Jurkat, Clone E6-1 (cell line): ENCODE results near the genes F3 and RTCA.

DNA sequence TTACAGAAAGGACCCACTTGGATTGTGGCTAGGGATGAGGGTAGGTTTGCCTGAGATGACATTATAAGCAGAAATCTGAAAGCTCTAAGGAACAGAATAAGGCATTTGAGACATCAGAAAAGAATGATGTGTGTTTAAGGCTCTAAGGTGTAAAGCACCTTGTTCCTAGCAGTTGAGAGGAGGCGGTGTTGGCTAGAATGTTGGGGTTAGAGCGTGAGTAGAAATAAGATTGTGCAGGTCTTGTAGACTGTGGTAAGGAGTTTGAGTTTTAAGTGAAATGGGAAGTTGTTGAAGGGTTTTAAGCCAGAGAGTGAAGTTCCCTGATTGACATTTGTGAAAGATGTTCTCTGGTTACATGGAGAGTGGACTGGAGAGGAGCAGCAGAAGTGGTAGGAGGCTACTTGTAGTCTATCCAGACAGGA lies 37.1 kb downstream of the F3 start:
- RRBS = no CpG with 5 or more reads among the region's 2 CpGs

- RRBS = 32% methylated on average over 44 of the region's 98 CpGs
These were observed at the start of gene F3 for GRCh38 chr1:94541169-94542163. TSS of gene F3 (minus strand) at chr1:94541759.

- RRBS = no CpG with 5 or more reads among the region's 3 CpGs
These were observed 48.5 kb upstream of the F3 start for GRCh38 chr1:94590149-94590431.

DNA sequence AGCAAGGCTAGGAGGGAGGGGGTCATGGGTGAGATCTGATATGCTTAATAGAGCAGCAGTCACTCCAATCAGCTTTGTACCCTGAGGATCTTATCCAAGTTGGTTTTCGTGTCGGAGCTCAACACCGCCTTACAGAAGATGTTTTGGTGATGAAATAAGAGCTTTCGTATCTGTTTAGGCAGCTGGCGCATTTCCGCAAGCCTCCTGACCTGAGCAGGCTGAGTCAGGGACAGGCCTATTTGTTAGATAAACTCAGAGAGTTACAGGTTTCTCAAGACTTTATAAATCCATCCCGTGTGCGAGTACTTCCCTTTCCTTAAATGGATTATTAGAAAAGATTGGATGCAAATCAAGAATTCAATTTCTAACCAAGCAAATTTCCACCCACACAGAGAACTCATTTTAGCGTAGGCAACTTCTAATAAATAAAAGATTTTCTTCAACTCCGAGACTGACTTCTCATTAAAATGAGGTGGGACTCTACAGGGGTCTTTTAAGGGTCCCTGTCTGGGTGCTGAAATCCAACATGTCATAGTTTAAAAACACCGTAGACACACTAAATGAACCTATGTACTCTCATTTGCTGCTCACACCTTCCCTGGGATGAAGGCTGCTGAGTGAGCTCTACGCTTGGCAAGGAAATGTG lies 106.8 kb upstream of the F3 start:
- RRBS = no CpG with 5 or more reads among the region's 12 CpGs

DNA sequence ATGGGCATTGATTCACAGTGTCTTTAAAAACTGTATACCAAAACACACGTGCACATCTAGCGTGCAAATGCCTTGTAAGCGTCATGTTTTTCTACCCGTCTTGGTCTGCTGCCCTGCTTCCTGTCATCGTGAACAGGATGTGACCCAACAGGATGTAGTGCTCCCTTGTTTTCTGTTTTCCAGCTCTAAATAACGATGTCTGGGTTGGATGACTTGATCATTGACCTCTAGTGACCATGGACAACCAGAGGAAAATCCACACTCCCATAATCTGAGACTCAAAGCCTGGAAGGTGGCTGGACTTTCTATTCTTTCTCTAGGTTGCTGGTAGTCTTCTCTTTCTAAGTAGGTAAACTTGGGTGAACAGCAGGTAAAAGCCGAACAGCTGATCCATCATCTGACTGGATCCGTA lies 24.6 kb upstream of the SLC44A3 start:
- RRBS = no CpG with 5 or more reads among the region's 8 CpGs

GRCh38 chr1:94806319-94806854 lies 13.8 kb upstream of the SLC44A3 start:
- RRBS = no CpG with 5 or more reads among the region's 9 CpGs

GRCh38 chr1:94855334-94855790 lies 35.2 kb downstream of the SLC44A3 start:
- RRBS = no CpG with 5 or more reads among the region's 2 CpGs

DNA sequence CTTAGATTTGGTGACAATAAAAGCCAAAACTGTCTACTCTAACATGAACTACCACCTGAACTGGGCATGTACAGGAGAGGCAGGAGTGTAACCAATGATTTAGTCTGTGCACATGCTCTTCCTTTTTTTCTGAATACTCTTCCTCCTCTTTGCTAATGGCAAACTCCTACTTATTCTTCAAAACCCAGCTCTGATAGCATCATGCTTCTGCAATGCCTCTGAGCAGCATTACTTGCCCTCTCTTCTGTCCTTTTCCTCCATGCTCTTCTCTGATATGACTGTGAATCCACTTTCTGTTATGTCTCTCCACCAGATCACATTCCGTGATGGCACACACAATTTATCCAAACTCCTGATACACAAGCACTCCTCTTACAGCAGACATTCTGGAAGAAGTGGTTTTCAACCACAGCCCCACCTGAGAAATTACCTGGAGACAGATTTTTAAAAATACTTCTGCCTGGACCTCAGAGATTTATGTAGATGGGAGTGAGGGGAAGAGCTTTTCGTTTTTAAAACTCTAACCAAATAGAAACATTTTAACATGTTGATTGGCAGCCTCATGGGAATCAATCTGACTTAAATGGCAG lies 31.3 kb downstream of the CNN3 start:
- RRBS = no CpG with 5 or more reads among the region's 2 CpGs

GRCh38 chr1:94910638-94911234 lies 16.2 kb downstream of the CNN3 start:
- RRBS = no CpG with 5 or more reads among the region's 5 CpGs

- RRBS = no CpG with 5 or more reads among the region's 3 CpGs
These were observed 47.8 kb upstream of the CNN3 start for GRCh38 chr1:94974583-94975264.

DNA sequence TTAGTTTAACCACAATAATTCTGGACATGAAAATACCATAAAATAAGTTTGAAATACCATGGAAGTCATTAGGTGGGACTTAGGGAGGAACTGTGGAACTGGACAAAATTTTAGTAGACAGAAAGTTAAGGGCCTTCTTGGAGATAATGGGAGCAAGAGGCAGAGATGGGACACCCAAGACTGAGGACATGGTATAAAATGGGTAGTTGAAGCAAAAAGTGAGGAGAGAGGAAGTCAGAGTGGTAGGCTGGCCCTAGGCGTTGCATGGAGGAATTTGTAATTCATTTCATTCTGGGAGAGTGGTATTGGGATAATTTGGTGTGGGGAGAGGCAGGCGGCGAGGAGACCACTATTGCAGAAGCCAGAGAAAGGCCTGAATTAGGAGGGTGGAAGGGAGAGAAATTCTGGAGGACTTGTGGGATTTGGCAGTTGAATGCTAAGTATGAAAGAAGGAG lies 6.4 kb downstream of the RWDD3 start:
- RRBS = no CpG with 5 or more reads among the region's 3 CpGs

GRCh38 chr1:95370062-95370861 lies 136.3 kb downstream of the RWDD3 start:
- RRBS = no CpG with 5 or more reads among the region's 7 CpGs

GRCh38 chr1:97277704-97278457 lies 556.3 kb downstream of the PTBP2 start:
- RRBS = no CpG with 5 or more reads among the region's 1 CpG

GRCh38 chr1:98048232-98048728 lies 127.4 kb upstream of the DPYD start:
- RRBS = no CpG with 5 or more reads among the region's 19 CpGs

GRCh38 chr1:98871149-98872017 lies 133.3 kb downstream of the PLPPR5 start:
- RRBS = no CpG with 5 or more reads among the region's 6 CpGs

DNA sequence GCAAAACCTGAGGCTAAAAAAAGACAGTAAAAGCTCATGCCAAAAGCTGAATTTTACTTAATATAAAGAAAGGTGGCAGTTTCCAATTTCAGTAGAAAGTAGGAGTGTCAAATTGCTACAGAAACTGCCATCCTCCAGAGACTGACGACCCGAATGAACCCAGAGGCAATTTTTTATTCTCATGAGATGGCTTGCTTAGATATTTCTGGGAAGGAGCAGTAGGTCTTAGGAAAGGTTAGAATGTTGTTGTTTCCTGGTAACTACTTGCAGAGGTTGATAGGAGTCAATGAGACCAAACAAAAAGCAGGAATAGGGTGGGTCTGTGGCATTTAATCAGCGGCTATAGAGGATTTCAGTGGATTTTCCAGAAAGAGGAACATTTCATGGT lies 111.4 kb upstream of the PALMD start:
- RRBS = no CpG with 5 or more reads among the region's 3 CpGs

- RRBS = no CpG with 5 or more reads among the region's 8 CpGs
These were observed 449 bp upstream of the MFSD14A start for GRCh38 chr1:100037441-100037850.

- RRBS = no CpG with 5 or more reads among the region's 3 CpGs
These were observed 19.0 kb downstream of the DBT start for GRCh38 chr1:100230588-100231010.

DNA sequence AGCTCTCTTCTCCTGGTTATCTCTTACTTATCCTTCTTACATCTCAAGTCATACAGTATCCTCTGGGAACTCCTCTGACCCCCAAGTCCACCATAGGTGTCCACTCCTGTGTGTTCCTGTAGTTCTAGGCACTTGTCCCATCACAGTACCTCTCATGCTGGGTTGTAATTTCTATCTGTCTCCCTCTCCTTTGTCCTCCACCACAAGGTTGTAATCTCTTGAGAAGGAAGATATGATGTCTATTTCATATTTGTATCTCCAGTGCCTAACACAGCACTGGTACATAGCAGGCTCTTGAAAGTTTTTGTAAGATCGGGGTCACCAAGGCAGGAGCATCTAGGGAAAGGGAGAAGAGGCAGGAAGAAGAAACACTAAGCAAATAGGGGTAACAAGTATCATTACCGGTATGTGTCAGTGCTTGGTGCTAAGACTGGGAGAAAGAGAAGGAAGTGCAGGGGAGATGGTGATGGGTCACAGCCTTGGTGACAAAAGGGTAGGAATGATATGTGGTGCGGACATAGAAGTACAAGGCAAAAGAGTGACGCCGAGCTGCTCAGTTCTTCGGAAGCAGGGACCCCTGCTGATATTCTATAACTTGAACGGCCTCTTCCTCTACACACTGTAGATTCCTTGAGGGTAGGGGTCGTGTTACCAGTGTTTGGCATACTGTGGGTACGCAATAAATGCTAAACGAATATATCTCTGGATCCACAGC lies 727 bp downstream of the DBT start:
- RRBS = no CpG with 5 or more reads among the region's 10 CpGs

GRCh38 chr1:100265917-100267308 lies at the start of gene RTCA:
TSS of gene RTCA (plus strand) at chr1:100266216.
- RRBS = 1% methylated on average over 16 of the region's 63 CpGs